Measurements from ENCODE around the gene XNDC1N.

GRCh38 chr11:70104250-70105074, 26.3 kb downstream of the ANO1 start:
- PRO-cap = no peak

GRCh38 chr11:70111161-70111987, 33.3 kb downstream of the ANO1 start:
- PRO-cap = no peak

DNA sequence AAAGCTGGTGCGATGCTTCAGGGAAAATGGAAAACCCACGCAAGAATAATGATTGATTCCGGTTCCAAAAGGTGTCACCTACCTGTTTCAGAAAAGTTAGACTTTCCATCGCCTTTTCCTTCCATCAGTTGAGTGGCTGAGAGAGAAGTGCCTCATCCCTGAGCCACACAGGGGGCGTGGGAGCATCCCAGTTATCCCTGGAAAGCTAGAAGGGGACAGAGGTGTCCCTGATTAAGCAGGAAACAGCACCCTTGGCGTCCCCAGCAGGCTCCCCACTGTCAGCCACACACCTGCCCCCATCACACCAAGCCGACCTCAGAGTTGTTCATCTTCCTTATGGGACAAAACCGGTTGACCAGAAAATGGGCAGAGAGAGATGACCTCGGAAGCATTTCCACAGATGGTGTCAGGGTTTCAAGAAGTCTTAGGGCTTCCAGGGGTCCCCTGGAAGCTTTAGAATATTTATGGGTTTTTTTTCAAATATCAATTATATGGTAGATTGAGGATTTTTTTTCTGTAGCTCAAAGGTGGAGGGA, 14.6 kb upstream of the FADD start:
- PRO-cap = no peak

- PRO-cap = no peak
Measured at GRCh38 chr11:70225605-70226332, 22.7 kb downstream of the FADD start.

GRCh38 chr11:70319642-70320240, 49.3 kb downstream of the PPFIA1 start:
- PRO-cap = no peak

DNA sequence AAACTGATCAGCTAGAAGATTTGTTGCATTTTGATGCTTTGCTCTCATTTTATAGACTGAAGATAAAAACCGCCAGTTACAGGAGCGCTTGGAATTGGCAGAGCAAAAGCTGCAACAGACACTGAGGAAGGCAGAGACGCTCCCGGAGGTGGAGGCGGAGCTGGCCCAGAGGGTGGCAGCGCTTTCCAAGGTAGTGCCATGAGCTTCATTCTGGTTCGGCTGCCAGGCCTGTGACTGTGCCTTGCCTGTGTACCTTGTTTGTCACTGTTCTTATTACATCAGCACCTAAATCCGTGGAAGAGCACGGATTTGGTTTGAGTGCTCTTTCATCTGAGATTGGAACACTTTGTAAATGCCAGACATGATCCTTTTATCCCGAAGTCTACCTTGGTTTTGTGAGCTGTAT, 61.4 kb downstream of the PPFIA1 start:
- PRO-cap = no peak

- PRO-cap = no peak
Measured at GRCh38 chr11:70568437-70568938, 170.2 kb downstream of the CTTN start.

DNA sequence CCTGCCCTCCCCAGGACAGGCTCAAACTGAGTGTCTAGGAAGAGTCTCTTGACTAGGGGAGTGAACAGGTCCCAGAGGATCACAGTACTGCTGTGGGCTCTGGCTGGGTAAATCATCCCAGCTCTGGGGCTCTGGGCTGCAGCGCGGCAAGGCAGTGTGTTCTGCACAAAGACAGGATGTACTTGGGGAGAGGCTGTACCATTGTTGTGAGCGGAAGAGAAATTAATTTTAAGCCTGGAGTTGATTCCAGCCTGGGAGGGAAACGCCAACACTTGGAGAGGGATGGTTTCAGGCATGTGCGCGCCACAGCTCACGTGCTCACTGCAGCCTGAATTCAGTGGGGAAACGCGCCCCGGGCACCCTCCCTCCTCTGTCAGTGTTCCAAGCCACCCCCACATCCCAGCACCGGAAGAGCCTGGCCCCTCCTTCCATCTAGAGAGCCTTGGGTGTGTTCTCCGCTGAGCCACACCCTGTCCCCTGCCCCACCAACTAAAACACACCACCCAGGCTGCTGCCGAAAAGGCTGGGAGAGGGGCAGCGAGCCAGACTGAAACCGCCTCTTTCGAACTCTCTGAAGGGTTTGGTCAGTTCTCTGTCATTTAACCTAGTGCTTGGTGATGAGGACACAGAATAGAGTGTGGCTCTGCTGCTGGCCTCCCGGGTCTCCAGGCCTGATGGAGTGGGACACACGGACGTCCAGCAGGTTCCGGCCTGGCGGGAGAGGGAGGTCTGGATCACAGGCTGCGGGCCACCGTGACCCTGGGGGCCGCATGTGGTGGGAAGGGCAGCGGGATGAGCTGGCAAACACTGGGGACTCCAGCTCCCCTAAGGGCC, 230.7 kb downstream of the CTTN start:
- PRO-cap = no peak

DNA sequence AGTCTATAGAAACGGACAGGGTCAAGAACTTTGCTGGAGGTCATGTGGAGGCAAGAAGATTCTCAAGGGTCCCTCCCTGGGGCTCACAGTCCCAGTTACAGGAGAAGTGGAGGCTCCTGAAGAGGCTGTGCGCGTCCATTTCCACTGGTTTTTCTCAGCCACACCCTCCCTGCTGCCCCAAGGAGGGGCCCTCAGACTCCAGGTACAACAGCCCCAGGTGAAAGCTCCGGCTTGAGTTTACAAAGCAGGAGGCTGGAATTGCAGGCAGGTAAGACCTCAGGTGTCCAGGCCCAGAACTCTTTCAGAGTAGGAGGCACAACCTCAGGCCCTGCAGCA, 3.1 kb downstream of the SHANK2 start:
- PRO-cap = no peak

DNA sequence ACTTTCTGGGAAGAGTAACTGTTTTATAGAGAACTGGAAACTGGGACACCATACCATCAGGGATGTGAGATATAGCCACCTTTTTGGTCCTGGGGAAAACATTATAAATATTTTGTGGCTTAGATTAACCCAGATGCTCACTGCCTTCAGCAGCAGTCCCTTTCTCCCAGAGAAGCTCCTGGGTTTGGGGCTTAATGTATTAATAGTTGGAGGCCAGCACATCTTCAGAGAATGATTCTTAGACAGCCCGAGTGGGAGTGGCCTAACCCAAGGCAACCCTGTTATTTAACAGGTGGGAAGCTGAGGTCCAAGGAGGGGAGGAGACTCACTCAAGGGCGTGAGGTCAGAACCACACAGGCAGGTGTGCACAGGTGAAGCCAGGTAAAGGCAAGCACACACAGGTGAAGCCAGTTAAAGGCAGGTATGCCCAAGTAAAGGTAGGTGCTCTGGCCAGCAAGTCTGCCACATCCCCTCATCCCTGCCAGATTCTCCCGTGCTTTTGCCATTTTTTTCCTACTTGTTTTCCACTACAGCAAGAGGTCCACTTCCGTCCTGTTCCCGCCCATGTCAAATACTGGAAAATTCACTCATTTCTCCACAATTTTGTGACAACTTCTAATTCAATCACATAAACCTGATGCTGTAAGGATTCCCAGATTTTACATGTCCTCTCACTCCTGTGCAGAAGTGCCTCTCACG, 2.9 kb upstream of the SHANK2 start:
- PRO-cap = no peak

DNA sequence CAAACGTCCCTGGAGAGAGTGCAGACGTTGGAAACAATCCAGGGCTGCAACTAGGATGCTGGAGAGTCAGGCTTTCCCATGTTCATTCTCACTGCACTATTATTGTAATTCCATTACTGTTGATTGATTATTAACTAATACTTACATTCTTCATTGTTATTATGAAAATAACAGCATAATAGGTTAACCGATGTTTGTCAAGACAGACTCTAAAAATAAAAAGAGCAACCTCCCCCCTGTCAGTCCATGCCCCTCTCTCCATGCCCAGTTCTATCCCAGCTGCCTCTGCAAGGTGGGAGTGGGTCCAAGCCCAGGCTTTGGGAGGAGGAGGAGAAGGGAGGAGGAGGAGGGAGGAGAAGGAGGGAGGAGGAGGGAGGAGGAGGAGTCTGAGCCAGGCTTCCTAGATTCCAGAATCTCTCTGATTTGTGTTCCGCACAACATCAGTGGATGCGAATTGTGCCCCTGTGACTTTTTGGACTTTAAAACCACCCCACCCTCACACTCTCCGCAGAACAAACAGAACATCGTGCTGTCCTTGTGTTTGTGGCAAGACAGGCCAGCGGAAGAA, 16.1 kb upstream of the SHANK2 start:
- PRO-cap = no peak

DNA sequence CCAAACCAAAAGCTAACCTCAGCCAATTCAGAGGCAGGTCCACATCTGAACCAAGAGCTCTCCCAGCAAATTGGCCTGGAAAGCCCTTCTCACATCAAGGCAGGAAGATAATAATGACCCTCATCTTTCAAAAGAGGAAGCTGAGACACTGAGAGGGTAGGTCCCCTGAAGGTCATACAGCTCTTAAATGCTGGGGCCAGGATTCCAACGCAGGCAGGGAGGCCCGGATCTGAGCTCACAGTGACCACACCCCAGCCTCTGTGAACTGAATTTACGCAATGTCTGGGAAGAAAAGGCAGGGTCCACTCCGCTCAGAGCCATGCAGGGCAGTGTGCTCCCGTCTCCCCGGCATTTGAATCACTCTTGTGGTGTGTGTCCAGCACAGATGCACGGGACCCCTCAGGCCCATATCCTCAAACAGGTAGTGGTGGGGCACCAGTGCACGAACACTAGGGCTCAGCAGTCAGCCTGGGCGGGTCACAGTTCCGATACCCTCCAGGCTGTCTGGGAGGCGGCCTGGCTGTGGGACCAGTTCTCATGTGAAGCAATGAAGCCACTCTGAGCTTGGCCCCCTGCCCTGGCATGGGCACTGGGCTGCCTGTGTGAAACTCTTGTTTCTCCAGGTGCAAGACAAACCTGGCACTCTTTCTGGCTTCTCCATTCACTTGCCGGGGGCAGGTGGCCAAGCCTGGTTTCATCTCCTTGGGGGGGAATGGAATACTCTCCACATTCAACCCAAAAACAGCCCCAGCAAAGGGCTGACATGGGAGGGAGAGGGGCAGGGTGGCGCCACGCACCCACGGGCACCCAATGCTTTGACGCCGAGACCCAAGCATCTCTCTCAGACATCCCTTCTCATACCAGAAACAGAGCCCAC, 14.5 kb downstream of the DHCR7 start:
- PRO-cap = no peak

DNA sequence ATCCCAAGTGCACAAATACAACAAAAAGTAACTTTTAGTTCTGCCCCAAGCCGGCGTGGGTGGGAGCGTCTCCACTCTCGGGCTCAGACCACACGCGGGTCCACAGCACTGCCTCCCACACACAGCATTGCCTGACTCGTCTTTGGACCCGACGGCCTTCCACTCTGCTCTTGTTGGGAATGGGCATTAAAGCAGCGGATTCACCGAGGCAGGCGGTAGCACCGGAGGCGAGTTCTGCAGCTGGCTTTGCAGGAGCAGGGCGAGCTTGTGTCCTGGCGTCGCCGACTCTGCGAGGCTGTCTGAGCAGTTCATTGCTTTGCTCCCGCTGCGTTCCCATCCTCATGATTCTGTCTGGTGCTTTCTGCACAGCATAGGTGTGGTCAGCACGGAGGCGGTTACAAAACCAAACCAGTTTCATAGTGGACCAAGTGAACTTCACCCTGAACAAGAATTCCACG, 23.1 kb downstream of the NADSYN1 start:
- PRO-cap = no peak

DNA sequence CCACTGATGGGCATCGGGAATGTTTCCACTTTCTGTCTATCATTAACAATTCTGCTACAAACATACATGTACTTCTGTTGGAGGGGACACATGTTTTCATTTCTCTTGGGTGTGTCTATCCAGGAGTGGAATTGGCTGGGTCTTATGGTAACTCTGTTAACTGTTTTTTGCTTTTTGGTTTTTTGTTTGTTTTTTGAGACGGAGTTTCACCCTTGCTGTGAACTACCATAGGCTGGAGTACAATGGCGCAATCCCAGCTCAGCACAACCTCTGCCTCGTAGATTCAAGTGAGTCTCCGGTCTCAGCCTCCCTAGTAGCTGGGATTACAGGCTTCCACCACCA, 27.0 kb downstream of the NADSYN1 start:
- PRO-cap = no peak

GRCh38 chr11:71800271-71800790, 32.7 kb upstream of the DEFB108B start:
- PRO-cap = no peak

DNA sequence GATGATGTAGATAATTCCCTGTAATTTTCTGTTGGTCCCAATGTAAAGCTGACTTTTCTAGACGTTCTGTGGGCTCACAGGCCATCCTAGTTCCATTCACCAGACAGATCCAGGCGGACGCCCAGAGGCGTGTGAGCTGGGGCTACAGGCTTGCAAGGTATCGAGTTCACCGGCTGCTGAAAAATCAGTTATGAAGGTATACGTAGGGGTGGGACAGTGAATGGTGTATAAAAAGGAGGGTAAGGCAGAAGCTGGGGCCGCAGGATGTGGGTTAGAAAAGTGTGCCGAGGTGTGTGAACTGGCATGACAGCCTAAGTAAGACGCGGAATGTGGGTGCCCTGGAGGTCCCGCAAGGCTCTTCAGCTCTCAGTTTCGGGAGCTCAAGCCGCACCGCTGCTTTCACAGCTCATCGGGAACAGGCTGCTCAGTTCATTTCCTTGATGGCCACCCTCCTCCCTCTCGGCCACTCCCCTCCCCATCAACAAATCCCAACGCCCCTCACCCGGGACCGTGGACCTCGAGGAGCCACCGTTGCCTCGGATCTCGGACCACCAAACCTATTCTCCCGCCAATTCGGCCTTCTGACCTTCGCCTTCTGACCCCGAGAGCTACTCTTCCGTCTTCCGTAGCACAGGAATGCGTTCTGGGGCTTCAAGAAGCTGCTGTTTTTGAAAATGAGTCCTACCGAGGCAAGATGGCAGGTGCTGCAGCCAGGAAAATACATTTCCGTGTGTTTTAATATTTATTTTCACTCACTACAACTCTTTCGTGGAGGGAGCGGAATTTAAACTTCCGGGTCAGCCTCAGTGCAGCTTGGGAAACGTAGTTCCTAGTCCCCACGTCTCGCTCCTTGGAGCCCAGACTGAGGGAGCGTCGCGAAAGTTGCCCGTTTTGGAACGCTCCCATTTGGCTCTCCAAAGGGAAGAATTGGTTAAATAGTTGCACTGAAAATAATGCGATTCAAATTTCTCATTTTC, at the start of gene XNDC1N:
XNDC1N (minus strand) TSS at position 732 of the 977 bp plus-strand sequence.
- PRO-cap = unidirectional peak, minus-strand start at position 583 of the sequence

GRCh38 chr11:72001852-72002786, 3.4 kb downstream of the IL18BP start:
- PRO-cap = no peak

DNA sequence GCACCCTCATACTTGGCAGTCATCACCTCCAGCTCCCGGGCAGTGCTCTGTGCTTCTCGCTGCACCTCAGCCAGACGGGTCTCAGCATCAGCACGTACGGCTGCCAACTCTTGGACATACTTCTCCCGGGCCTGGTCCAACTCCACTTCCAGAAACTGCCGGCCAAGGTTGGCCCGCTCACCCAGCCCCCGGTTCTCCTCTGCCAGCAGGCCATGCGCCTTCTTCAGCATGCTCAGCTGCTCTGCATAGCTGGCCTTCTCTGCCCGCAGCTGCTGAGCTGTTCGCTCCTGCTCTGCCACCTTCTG, 14.2 kb downstream of the IL18BP start:
- PRO-cap = no peak

- PRO-cap = no peak
Measured at GRCh38 chr11:72058286-72058992, 21.9 kb downstream of the NUMA1 start.

DNA sequence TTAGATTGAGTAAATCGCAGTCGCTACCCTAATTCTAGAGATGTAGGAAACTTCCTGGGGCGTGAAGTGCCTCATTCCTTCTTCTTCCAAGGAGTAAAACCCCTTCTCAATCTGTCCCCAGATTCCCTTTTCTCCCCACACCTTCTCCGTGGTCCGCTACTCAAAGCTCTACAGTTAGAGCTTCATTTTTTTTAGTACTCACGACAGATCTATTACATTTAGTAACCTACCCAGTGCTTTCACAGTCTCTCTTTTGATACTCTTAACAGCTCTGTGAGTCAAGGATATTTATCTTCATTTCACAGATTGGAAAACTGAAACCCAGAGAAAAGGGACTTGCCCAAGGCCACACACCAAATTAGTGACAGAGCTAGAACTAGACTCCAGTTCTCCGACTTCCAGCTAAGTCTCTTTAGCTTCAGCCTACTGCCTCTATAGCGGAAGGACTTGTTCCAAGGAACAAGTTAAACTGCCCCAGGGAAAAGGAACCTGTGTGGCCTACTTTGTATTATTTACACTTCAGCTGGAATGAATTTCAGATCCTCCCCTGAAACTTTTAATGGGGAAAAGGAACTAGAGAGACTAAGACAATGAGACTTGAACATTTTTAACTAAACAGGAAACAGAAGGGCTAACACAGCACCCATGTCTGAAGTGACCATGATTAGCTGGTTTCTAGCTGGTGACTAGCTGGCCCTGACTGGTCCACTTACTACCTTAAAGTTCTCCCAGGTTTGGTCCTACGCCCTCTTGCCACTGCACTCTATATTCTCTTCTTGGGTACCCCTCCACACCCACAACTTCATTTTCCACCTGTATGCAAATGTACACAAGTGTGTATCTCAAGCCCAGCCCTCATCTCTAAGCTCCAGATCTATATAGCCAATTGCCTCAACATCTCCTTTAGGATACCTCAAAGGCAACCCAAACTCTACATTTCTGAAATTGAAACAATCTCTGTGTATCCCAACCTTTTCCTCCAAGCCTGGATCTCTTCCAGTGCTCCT, 1.3 kb downstream of the LRRC51 start:
- PRO-cap = no peak

Measured in ureter (tissue), 1 donor.